Neuron (in vitro differentiated cells): ENCODE measurements around a stretch of chr21.

DNA sequence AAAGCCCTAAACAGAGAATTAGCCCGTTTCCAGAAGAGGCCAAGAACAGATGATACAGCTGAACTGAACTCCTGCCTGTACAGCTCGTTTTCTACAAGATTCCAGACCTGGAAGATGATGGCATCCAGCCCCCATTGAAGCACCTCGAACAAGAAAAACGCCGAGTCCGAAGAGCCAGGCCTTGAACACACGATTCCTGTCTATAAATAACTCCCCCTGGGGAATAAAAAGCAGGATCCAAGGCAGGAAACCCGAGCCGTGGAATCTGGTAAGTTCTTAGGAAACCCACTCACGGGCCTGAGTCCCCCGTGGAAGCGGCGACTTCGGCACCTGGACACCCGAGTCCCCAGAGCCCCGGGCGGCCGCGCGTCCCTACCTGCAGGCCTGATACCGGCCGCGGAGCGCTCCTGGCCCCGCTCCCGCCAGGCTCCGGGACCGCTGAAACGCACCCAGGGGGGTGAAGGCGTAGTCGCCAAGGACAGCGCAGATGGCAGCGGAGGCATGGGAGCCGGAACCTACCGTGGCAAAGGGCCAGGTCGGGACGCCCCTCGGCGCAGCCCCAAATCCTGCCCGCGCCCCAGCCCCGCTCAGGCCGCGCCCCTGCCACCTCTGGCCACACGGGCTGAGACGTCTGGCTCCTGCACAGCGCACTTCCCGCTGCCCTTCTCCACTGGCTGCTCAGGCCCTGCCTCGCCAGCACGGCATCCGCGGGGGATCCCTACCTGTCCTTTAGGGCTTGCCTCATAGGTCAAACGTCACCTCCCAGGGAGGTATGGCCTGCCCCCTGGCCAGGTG is 14.0 kb upstream of the HLCS start:
- PRO-cap, result no peak

GRCh38 chr21:37074548-37075523 is 1.8 kb downstream of the TTC3 start:
- PRO-cap, result no peak

GRCh38 chr21:37208643-37209041 is 58.5 kb downstream of the VPS26C start:
- PRO-cap, result no peak

- PRO-cap, result bidirectional peak, plus-strand start at chr21:37266955, minus-strand start at chr21:37266905
Observed at GRCh38 chr21:37266768-37267224, 338 bp downstream of the VPS26C start.

- PRO-cap, result no peak
Observed at GRCh38 chr21:37267811-37268390, 767 bp upstream of the VPS26C start.

DNA sequence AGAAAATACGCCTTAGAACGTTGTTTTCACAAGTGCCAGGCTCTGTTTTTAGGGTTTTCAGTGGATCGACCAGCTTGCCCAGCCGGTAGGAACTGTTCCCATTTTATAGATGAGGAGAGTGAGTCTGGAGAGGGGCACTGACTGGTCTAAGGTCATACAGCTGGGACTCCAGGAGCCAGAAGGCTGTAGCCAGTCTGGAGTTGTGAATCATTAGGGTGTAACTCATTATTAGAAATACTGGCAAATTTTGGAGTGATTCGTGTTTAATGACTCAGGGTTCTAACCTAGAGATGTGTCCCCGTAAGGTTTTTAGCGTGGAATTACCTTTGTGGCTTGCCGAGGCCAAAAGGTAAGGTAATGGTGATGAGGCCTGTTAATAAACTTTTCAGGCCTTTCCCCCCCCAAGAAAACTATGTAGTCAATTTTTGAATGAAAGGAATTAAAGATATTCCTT is 2.0 kb downstream of the DYRK1A start:
- PRO-cap, result no peak

DNA sequence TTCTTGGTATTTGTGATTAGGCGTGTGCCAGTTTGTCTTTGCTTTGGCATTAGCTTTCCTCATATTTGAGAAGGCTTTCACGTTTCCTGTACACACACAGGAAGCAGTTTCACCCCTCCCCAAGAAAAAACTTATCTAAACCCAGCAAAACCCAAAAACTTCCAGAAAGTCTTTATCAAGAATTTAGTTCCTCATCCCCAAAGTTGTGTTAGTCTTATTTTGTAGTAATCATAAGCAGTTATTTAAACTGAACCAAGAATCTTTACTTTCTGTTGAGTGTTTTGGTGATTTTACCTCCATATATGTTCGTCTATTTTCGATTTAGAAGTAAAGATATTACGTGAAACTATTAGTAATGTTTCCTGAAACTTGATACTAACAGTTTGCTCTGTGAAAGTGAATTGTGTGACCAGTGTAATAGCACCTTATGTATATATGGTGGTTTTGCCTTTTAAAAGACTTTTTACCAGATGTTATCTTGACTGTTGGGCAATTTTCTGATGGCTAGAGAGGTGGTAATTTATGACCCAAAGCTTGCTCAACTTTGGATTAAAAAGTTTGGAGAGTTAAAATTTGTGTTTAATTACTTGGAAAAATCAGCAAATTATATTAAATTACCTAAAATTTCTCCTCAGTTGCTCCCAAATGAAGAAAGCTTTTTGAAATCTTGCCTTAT is 4.1 kb downstream of the DYRK1A start:
- PRO-cap, result no peak

DNA sequence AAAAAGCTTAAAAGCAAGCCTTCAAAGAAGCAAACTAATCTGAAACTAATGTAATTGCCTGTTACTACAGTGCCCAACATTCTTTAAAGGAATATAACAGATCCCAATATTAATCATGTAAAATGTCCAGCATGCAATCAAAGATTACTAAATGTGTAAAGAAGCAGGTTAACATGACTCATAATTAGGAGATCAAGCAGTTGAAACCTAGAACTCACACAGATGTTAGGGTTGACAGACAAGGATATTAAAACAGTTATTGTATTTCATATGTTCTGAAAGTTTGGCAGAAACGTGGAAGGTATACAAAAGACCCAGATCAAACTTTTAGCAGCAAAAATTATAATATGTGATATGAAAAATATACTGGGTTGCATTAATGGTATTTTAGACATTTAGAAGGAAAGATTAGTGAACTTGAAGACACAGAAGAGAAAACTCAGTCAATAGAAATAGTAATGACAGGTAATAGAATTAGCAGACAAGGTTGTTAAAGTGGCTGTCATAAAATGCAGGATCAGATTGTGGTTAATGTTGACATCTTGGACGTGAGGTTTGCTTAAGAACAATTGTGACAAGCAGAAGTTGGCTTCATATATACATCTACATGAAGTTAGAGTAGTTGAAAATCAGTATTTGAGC is 18.0 kb downstream of the DYRK1A start:
- PRO-cap, result no peak

GRCh38 chr21:37425191-37426355 is 59.0 kb downstream of the DYRK1A start:
- PRO-cap, result no peak

- PRO-cap, result no peak
Observed at GRCh38 chr21:37443983-37444633, 77.5 kb downstream of the DYRK1A start.

DNA sequence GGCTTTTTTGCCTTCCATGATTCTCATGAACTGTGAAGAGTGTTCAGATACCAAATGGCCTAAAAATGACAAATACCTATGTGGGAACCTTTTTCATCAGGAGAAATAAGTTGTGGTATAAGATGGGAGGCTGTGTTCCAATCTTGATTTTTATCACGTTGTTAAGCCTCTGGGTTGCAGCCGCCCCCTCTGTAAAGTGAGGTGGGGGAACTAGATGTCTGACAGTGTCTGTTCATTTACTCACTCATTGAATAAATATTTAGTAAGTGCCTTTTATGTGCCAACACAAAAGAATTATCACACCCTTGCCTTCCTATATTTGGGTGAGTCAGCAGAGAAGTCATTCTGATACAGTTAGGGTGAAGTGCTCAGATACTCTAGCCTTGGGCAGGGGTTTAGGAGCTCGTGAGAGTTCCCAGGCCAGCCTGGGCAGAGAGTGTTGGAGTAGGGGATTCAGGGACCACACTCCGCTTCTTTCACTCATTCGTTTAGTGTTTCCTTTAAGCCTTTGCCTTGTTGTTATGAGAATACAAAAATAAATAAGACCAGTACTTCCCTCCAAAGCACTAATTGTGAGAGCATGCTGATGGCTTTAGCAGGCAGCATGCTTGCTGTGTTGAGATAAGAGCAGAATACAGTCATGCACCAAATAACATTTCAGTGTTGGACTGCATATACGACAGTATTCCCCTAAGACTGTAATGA is 83.8 kb downstream of the DYRK1A start:
- PRO-cap, result no peak

DNA sequence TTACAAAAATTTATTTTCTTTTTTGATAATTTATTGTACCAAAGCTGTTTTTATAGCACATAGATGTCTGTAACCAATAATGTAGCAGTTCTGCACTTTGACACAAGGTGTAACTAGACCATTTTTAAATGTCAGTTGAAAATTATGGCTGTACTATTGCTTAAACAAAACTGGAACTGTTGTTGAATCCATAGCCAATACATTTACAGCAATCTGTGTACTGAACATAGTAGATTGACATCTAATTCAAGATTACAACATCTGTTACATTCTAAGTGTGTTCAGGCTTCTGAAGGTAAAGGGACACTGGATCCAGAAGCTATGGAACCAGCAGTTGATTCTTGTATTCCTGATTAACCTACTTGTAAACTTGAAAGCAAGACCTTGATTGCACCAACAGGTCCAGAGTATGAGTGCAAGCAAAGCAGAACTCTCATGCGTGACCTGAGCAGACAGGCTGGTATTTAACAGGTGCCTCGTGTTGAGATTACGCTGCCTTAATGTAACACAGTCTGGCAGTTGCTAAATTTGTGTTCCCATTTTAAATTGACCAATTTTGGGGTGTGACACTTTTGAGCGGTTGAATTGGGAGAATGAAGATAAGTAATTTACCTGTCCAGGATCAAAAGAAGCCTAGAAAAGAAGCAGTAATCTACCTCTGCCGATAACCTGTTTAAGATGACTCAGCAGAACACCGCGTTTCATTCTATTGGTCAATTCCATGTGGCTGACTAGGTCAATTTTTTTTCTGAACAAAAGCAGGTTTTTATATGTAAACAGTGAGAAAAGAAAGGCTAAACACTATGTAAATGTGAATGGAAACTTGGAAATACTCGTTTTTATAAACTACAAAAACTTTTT is 147.4 kb downstream of the DYRK1A start:
- PRO-cap, result no peak

- PRO-cap, result no peak
Observed at GRCh38 chr21:38350100-38350423, 93.3 kb downstream of the KCNJ15 start.

GRCh38 chr21:38351581-38352646 is 95.1 kb downstream of the KCNJ15 start:
- PRO-cap, result no peak

- PRO-cap, result no peak
Observed at GRCh38 chr21:38435013-38435524, 63.2 kb downstream of the ERG start.

GRCh38 chr21:38646060-38647155 is 148.1 kb upstream of the ERG start:
- PRO-cap, result no peak

GRCh38 chr21:38786199-38786777 is 19.4 kb upstream of the ETS2 start:
- PRO-cap, result no peak

GRCh38 chr21:38798385-38798894 is 7.3 kb upstream of the ETS2 start:
- PRO-cap, result no peak

GRCh38 chr21:38802592-38803633 is 2.8 kb upstream of the ETS2 start:
- PRO-cap, result no peak

- PRO-cap, result no peak
Observed at GRCh38 chr21:38904629-38904985, 98.9 kb downstream of the ETS2 start.